ENCODE results near the gene SFR1.

DNA sequence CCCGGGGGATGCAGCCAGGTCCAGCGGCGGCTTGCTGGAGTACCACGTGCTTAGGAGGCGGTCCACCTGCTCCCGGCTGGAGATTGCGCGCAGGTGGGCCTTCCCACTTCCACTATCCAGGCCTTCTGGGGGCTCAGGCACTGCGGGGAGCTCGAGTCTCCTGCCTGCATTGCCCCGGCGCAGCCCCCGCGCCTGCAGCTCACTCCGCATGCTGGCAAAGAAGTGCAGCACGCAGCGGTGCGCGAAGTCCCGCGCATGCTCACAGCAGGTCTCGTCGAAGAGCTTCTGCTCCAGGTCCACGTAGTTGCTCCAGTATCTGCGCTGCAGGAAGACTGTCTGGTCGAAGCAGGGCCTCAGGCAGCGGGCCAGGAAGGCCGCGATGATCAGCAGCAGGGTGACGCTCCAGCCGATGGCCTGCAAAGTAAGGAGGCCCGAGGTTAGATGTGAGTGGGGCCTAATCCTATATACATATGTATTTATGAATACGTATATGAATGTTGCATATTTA, 5.7 kb downstream of the CALHM3 start:
- PRO-cap, result no peak

- PRO-cap, result no peak
Measured at GRCh38 chr10:103512638-103512996, 19.1 kb downstream of the NEURL1 start.

GRCh38 chr10:103542658-103543248, 49.2 kb downstream of the NEURL1 start:
- PRO-cap, result bidirectional peak, plus-strand start at chr10:103542967, minus-strand start at chr10:103542839

DNA sequence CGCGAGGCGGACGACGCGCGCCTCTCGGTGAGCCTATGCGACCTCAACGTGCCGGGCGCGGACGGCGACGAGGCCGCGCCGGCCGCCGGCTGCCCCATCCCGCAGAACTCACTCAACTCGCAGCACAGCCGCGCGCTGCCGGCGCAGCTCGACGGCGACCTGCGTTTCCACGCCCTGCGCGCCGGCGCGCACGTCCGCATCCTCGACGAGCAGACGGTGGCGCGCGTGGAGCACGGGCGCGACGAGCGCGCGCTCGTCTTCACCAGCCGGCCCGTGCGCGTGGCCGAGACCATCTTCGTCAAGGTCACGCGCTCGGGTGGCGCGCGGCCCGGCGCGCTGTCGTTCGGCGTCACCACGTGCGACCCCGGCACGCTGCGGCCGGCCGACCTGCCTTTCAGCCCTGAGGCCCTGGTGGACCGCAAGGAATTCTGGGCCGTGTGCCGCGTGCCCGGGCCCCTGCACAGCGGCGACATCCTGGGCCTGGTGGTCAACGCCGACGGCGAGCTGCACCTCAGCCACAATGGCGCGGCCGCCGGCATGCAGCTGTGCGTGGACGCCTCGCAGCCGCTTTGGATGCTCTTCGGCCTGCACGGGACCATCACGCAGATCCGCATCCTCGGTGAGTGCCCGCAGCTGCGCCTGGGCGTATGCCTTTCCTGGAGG, 91.2 kb downstream of the NEURL1 start:
- PRO-cap, result no peak

DNA sequence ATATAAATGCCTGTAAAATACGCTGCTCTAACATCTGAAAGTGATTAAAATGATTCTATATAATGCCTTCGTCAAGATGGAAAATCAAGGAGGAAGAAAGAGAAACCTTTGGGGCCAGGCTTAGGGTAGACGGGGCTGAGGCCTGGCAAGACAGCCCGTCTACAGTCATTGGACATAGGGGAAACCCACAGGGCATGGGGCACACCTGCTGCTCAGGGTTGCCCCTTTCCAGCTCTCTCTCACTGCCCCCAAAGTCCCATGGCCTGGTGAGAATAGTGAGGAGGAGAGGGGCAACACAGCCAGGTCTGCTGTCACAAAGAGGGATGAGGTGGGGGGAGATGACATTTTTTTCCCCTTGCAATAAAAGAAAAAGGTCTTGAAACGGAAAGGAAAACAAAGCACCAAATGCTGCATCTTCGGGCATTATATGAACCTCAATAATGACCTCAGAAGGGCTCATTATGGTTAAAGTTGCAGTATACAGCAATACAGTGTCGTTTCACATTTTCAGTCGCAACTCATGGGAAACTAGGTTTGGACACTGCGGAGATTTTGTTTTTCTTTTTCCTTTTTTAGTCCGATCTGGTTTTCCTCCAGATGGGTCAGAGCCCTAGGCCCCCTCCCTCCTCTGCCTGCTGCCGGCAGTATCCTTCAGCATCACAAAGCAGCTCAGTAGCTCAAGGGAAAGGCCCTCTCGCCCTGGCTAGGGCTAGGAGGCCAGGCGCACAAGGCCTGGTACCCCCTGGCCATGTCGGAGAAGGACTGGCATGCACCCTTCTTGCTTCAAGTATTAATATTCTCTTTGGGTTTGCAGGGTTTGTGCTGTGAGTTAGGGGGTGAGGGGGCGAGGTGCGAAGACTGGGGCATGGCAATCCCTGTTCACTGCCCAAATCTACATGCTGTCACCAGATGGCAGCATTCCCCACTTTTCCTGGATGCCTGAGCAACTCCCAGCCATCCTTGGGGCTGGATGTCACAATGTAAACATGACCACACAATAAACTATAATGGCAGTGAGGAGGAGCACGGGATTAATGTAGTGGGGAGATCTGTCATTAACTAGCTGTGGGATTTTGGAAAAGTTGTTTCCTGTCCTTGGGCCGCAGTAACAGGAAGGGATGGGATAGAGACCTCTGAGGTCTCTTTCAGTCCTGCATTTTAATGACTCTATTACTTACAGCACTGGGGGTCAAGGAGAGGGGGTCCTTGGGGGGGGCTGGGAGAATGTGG, 105.0 kb downstream of the NEURL1 start:
- PRO-cap, result no peak

DNA sequence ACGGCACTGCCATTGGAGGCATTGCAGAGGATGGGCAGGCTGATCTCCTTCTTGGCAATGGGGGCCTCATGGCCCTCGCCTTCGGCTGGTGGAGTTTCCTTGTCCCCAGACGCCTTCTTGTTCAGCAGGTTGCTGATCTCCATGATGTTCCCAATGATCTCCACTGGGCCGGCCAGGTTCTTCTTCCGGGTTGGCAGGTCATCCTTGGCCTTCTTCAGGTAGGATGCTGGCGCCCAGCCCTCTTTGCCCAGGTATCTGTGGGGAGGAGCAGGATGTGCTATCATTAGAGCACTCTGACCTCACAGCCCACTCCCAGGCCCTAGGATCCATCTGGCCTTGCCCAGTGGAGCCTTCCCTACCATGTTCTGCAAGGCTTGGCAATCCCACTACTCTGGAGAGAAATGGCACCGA, 119.4 kb downstream of the NEURL1 start:
- PRO-cap, result no peak

- PRO-cap, result no peak
Measured at GRCh38 chr10:103652933-103653295, 159.4 kb downstream of the NEURL1 start.

GRCh38 chr10:103660306-103661289, 167.1 kb downstream of the NEURL1 start:
- PRO-cap, result bidirectional peak, plus-strand start at chr10:103660524, minus-strand start at chr10:103660428; bidirectional peak, plus-strand start at chr10:103660880, minus-strand start at chr10:103660879

GRCh38 chr10:103665269-103666104, 172.0 kb downstream of the NEURL1 start:
- PRO-cap, result no peak

- PRO-cap, result no peak
Measured at GRCh38 chr10:103693003-103693897, 162.1 kb downstream of the SH3PXD2A start.

DNA sequence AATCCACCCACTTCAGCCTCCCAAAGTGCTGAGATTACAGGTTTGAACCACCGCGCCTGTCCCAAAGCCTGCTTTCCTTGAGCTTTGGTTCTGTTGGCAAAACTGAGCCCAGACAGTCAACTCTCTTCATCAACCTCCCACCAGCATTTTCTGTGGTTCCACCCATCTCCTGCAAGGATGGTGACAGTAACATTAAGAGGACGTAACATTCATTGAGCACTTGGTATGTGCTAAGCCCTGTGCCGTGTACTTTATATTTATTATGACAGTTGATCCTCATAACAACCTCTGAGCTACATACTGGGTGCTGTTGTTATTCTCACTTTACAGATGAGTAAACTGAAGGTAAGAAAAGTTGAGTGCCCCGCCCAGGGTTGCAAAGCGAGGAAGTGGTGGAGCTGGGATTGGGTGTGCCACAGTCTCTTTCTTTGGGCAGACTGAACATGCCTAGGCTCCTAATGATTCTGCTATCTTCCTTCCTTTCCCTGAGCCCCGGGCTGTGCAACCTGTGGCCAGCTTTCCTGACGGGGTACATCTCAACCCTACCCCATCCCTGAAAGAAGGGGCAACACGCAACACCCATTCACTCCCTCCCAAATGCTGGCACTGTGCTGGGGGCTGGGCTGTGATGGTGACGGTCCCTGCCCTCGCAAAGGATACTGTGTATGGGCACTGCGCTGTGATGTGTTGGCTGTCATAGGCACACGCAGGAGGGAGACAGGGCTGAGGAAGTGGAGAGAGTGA, 107.3 kb downstream of the SH3PXD2A start:
- PRO-cap, result no peak

GRCh38 chr10:103789484-103790033, 65.8 kb downstream of the SH3PXD2A start:
- PRO-cap, result no peak

DNA sequence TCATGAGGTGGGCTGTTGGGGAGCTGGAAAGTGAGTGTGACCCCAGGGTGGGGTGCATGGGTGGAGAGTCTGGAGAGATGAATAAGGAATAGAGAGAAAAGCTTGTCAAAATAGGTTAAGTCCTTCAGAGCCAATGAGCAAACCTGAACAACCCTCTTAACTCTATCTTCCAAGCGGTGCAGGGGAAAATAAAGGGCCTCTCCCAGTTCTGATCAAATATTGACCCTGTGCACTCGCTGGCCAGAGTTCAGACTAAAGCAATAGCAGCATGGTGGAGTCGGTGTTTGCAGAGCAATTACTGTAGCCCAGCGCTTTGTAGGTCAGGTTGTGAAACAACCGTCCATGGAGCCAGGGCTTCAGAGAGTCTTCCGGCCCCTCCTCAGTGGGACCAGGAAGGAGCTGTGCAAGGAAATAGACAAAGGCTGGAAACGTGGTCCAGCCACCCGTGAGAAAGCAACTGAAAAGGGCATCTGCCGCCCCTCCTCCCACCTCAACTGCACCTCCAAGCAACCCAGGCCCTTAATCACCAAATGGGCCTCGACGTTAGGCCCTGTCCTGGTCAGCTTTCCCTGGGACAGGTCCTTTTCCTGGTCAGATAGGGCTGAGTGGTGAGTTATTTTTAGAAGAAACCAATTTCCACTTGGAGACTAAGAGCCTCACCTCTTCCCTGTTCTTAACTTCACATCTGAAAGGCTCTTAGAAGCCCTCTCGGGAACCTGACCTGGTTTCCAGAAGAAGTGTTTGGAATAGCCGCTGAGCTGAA, 61.1 kb downstream of the SH3PXD2A start:
- PRO-cap, result no peak

DNA sequence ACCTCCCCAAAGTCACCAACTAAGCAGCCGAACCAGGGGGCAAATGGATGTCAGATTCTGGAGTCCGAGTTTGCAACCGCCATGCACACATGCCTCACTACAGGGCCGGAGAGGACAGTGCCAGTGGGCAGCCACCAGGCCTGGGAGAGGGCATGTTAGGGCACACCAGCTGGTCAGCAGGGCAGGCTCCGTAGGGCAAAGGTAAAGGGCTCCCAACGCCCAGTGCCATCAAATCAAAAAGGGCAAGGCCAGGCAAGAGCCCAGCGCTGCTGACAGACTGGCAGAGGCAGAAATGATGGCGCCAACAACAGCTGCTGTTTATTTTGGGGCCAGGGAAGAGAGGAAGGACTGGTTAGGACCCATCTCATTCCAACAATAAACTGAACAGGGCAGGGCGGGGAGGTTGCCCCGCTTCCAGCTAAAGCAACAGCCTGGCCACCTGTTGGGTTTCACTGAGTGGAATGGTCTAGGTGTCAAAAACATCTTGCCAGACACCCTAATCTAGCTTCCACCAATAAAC, 15.5 kb downstream of the SH3PXD2A start:
- PRO-cap, result no peak

DNA sequence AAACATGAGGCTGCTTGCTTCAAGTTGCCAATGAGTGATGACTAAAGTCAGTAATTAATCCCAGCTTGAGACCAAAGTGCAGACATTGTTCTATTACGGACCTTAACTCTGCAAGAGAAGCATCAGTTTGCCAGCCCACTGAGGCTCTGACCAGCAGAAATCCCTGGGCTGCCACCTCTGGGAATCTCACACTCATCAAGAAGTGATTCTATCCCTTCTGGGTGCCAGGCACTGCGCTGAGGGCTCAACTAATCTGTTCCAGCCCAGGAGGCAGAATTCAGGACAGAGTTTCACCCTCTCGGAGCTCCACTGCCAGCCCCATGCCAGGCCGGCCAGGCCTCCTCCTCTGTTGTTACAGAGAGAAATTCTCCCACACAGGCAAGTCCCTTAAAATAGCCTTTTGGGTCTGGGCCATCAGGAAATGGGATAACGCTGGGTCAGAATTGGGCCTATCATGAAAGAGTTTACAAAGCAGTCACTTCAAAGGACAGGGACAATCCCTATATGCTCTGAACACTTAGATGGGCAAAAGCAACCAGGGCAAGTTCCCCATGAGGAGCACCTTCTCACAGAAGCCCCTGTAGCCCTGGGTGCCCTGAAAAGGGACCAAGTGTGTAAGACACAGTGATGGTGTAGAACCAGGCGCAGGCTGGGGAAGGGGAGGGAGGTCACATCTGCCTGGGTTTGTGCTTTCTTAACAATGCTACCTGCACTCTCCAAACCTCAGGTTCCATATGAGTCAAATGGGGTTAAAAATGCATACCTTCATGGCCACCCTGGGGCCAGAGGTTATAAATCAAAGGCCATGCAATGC, 11.2 kb downstream of the SH3PXD2A start:
- PRO-cap, result no peak

- PRO-cap, result bidirectional peak, plus-strand start at chr10:104122171, minus-strand start at chr10:104121700
Measured at GRCh38 chr10:104121788-104122198, at the start of gene SFR1. Gene SFR1 (plus strand): TSS chr10:104122171.

GRCh38 chr10:104122329-104122582, 285 bp downstream of the SFR1 start:
- PRO-cap, result bidirectional peak, plus-strand start at chr10:104122423, minus-strand start at chr10:104122395

GRCh38 chr10:104298827-104299603, 30.0 kb downstream of the GSTO2 start:
- PRO-cap, result no peak

DNA sequence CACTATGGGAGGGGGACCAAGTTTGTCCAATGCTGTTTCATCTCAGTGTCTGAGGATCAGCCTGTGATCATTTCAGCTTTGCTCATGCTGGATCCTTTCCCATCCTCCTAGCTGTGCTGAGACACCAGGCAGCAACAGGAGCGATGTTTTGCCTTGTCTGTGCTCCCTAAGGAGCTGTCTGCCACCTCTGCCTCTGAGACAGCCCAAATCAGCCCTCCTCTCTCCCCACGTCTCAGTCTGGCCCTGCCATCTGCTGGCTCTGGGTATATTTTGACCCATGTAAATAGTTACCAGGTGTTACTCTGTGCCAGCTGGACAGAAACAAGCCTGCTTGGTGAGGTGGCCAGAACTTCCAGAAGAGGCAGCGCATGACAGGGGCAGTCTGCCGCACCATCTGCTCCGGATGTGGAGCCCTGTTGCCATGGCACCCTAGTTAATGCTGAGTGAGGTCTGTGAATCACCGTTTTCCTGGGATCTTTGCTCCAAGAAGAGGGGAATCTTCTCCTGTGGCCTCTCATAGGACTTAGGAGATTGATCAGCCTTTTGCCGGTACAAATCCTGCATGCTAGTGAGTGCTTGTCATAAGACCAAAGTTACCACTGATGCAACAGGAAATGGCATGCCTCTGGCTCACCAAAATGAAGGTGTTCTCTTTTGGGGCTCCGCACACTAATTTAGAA, 31.8 kb downstream of the GSTO2 start:
- PRO-cap, result no peak

- PRO-cap, result no peak
Measured at GRCh38 chr10:104308705-104309376, 29.4 kb downstream of the ITPRIP start.